ENCODE data around the genes SCAND1, AAR2 and SRC.

- PRO-cap = bidirectional peak, plus-strand start at chr20:35954408, minus-strand start at chr20:35954310; bidirectional peak, plus-strand start at chr20:35954665, minus-strand start at chr20:35954645
- RAMPAGE, long total RNA = start-site peak on the minus strand at chr20:35954471-35954500, 103 reads; start-site peak on the plus strand at chr20:35954694-35954709, 12 reads
Measured at GRCh38 chr20:35954211-35955481, at the start of gene SCAND1. Gene SCAND1 (minus strand): TSS chr20:35954502.

DNA sequence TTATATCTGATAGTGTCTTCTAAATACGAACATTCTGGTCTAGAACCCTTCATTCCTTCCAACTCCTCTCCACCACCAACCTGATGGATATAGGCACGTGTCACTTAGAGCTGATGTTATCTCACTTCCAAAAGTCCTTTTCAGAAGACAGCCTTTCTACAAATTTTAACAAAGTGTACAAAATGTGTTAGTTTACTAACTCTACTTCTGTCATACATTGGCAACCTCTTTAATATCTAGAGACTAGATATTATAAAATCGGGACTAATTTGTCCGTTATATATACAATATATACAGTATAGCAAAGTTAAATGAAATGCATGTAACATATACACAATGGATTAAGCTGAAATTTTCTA, 79.6 kb downstream of the CNBD2 start:
- PRO-cap = no peak
- RAMPAGE, long total RNA = no peak

DNA sequence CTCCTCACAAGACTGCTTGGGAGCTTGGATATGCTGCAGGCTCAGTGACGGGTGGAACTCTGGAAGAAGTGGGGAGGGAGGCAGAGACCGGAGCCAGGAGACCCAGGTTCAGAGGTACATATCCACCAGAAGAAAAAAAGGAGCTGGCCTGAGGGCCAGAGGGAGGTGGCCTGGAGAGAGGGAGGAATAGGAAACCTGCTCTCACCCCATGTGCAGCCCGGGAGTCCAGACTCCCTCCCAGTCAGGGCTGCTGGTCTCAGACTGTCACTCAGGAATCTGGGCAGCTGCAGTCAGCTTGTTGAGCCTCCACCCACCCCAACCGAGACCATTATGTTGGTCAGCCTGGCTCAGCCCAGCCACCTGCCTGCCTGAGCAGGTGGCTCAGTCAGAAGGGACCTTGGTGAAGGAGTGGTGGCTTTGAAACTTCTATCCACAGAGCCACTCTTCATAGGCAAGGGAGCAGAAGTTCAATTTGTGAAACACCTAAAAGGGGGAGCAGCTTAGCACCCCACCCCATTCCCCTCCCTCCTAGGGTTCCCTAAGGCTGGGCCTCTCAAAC, 53.4 kb upstream of the EPB41L1 start:
- PRO-cap = no peak
- RAMPAGE, long total RNA = no peak

DNA sequence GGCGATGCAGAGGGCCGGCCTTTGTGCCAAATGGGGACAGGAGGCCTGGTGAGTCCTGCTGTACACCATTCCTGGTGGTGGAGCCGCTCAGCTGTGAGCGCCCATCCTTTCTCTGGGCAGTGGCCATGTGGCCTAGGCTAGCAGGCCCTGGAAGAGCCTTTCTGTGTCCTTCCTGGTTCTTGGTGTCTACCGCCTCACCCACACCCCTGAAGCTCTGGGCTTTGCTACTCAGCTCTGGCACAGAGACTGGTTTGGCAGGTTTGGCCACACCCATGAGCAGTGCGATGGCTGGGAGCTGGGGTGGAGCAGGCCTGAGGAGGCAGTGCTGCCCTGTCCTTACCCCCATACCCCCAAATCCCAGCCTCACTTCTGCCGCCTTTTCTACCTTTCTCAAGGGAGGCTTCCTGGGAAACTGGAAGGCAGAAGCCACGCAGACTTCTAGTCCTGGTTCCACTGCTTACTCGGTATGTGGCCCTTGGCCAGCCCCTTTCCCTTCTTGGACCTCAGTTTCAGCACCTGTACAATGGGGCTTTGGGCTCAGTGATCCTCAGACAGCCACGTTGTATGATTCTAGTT, 32.2 kb upstream of the EPB41L1 start:
- PRO-cap = no peak
- RAMPAGE, long total RNA = no peak

DNA sequence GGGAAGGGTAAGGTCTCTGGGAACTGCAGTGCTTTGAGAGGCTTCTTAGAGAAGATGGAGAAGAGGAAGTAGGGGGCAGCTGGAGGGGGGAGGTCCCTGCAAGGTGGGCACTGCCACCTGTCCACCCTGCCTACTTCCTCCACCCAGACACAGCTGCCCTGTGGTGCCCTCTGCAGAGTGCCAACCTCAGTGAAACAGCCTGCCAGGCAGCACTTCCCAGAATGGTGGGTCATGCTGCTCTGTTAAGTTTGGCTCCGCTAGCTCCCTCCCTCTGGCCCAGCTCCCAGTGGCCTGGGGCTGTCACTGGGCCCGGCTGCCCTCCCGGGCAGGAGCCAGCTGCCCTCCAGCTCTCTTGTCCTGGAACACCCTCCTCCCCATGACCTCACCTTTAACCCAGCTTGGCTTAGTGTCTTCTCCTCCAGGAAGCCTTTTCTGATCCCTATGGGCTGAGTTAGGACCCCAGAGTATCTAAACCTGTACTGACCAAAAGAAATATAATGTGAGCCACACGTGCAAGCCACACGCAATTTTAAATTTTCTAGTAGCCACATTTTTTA, 5.0 kb upstream of the EPB41L1 start:
- PRO-cap = no peak
- RAMPAGE, long total RNA = no peak

GRCh38 chr20:36236234-36237408, at the start of gene AAR2:
Gene AAR2 (plus strand): TSS chr20:36236478.
- PRO-cap = bidirectional peak, plus-strand start at chr20:36236478, minus-strand start at chr20:36236413
- RAMPAGE, long total RNA = start-site peak on the plus strand at chr20:36236453-36236503, 82 reads

DNA sequence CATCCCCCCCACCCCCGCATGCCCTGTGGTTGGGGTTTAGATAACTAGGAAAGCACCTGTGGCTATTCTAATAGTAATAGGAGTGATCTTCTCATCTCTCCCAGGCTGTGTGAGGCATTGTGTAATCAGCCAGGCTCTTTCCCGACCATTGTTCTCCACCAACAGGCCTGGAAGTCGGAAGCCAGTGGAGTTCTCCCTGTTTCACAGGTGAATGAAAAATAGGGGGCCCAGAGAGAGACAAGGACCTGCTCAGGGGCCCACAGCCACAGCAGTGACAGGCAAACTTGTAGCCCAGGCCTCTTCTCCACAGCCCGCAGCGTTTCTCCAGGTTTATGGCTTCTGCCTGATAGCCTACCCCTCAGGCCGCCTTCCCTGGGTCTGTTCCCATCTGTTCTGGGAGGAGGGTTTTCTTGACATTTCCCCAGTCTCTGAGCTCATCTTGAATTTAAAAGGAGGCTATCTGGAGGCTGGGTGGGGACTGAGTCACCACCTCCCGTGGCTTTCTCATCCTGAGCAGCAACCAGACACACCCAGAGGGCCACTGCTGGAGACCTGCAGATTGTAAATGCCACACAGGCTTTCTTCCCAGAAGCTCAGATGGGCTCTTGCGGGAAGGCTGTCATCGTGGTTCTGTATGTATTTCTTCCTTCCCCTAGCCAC, 76.0 kb upstream of the MYL9 start:
- PRO-cap = bidirectional peak, plus-strand start at position 588 of the sequence, minus-strand start at position 383 of the sequence
- RAMPAGE, long total RNA = no peak

DNA sequence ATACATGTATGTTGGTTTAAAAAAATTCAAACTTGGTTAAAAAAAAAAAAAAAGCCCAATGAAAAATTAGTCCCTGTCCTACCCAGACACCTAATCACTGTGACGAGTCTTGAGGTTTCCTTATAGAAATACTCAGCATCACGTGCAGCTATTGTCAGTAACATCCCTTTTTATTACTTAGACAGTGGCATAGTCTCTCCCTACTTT, 70.9 kb upstream of the MYL9 start:
- PRO-cap = no peak
- RAMPAGE, long total RNA = no peak

GRCh38 chr20:36572416-36573138, 820 bp upstream of the TGIF2 start:
- PRO-cap = unidirectional peak, plus-strand start at chr20:36572730; unidirectional peak, plus-strand start at chr20:36572922
- RAMPAGE, long total RNA = no peak

- PRO-cap = unidirectional peak, minus-strand start at chr20:36574586; bidirectional peak, plus-strand start at chr20:36574894, minus-strand start at chr20:36574798
- RAMPAGE, long total RNA = no peak
Measured at GRCh38 chr20:36574457-36575403, 1.3 kb downstream of the TGIF2 start.

DNA sequence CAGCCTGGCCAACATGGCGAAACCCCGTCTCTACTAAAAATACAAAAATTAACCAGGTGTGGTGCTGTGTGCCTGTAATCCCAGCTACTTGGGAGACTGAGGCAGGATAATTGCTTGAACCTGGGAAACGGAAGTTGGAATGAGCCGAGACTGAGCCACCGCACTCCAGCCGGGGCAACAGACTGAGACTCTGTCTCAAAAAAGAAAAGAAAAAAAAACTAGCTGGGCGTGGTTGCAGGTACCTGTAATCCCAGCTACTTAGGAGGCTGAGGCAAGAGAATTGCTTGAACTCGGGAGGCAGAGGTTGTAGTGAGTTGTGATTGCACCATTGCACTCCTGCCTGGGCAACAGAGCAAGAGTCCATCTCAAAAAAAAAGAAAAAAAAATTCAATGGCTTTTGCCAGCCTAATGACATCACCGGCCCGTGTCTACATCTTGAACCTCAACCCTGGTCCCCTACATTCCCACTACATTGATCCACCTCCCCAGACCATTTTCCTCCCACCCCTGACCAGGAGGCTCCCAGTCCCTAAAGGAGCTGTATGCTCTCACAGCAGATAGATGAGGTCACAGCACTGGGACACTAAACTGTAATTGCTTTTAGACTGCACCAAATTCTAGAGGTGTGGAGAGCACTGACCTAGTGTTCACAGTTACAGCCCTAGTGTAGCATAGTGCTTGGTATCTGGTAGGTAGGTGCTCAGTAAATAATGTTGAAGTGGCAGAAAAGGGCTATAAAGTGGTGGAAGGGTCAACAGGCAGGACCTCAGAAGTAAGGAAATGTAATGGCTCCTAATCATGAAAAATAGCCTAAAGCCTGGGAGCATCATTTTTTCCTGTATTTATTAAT, 10.5 kb downstream of the TGIF2 start:
- PRO-cap = no peak
- RAMPAGE, long total RNA = no peak

DNA sequence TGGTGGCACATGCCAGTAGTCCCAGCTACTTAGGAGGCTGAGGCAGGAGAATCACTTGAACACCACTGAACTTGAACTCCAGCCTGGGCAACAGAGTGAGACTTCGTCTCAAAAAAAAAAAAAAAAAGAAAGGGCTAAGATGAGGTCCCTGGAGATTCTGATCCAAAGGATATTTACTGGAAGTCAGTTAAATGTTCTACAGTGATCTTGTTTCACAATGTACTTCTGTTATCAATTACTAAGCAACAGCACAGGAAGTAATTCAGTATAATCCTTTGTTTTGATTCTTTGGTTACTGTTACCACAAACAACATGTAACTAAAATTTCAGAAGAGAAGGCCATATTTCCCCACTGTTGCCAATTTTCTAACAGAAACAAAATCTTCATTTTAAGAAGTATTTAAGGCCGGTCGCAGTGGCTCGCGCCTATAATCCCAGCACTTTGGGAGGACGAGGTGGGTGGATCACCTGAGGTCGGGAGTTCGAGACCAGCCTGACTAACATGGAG, 7.2 kb downstream of the SAMHD1 start:
- PRO-cap = unidirectional peak, minus-strand start at position 67 of the sequence; unidirectional peak, minus-strand start at position 164 of the sequence
- RAMPAGE, long total RNA = no peak

- PRO-cap = no peak
- RAMPAGE, long total RNA = no peak
Measured at GRCh38 chr20:36975025-36975730, 23.7 kb upstream of the SAMHD1 start.

- PRO-cap = no peak
- RAMPAGE, long total RNA = no peak
Measured at GRCh38 chr20:37096575-37097199, 890 bp upstream of the RBL1 start.

DNA sequence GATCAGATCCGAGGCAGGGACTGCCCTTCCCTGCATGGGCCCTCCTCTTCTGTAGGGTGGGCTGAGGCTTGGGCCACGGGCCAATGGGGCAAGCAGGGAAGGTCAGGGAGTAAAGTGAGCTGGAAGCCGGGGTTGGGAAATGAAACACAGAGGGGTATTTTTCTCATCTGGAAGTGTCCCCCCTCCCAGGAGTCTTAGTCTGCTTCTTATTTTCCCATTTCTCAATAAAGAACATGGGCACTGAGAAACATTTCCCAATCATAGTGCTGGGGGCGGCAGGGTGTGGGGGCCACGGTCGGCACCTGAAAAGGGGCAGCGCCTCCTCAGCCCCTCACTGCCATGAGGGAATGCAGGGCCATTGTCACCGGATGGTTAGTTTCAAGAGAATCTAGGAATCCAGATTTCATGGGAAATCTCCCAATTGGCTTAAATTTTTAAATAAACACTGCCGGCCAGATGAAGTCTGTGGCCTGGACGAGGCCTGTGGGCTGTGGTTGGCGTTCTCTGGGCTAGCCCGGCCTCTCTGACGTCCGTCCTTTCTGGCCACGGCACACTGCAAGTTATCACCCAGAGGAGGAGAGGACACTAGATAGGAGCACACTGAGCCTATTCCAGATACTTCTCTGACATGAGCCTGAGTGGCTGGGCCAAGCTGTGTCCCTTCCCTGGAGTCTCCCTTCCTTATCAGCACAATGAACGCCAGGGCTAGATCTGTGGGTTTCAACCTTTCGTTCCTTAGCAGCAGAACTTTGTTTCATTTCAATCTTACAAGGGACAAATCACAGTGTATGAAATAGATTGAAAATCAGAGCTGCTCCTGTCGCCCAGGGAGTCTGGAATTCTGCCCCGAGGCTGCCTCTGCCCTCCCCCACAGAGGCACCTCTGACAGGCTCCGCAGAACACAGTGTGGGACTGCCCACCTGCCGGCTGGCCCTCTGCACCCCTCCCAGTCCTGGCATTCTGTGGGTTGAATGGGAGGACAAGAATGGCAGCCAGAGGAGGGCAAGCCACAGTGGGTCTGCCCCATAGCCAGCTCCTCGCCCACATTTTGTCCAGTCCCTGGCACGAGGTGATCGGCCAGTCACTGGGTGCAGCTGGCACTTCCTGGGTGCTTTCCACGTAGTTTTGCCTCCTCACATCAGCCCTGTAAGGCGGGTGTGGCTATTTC, 25.7 kb downstream of the MANBAL start:
- PRO-cap = unidirectional peak, plus-strand start at position 257 of the sequence; bidirectional peak, plus-strand start at position 563 of the sequence, minus-strand start at position 370 of the sequence; unidirectional peak, minus-strand start at position 683 of the sequence
- RAMPAGE, long total RNA = no peak

DNA sequence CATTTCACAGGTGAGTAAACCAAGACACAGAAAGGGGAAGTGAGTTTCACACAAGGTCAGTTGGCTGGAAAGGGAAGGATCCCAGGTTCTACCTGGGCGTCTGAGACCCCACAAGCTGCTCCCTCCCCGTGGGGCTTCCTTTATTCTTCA, 26.4 kb downstream of the MANBAL start:
- PRO-cap = no peak
- RAMPAGE, long total RNA = no peak

GRCh38 chr20:37345522-37346507, at the start of gene SRC:
Gene SRC (plus strand): TSS chr20:37346140.
- PRO-cap = bidirectional peak, plus-strand start at chr20:37346140, minus-strand start at chr20:37346018
- RAMPAGE, long total RNA = start-site peak on the plus strand at chr20:37346107-37346194, 17 reads

- PRO-cap = no peak
- RAMPAGE, long total RNA = start-site peak on the minus strand at chr20:37502965-37502981, 16 reads
Measured at GRCh38 chr20:37502692-37503134, 18.3 kb upstream of the NNAT start.

DNA sequence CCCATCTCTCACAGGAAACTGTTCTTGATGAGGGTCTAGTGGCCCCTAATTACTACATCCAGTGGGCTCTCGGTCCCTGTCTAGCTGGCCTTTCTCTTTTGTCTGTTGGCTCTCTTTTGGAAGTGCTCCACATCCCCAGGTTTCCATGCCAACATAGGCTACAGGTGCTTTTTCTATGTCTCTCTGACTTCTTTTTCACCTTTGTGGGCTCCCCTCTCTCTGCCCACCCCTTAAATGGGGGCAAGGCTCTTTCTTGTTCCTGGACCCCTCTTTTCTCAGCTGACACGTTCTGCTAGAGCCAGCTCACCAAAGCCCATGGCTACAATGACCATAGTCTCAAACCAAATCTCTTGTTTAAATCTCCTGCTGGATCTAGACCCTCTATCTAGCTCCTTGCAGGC, 14.4 kb upstream of the NNAT start:
- PRO-cap = no peak
- RAMPAGE, long total RNA = no peak

GRCh38 chr20:37911895-37912349, 9.0 kb downstream of the VSTM2L start:
- PRO-cap = no peak
- RAMPAGE, long total RNA = no peak

Measured in vagina (tissue), 1 donor.